Fibroblast of the aortic adventitia (primary cell): ENCODE measurements around the genes CHCHD1 and SAMD8.

GRCh38 chr10:72720798-72721579, 29.0 kb downstream of the MCU start:
- CAGE, long polyA plus RNA = no peak

DNA sequence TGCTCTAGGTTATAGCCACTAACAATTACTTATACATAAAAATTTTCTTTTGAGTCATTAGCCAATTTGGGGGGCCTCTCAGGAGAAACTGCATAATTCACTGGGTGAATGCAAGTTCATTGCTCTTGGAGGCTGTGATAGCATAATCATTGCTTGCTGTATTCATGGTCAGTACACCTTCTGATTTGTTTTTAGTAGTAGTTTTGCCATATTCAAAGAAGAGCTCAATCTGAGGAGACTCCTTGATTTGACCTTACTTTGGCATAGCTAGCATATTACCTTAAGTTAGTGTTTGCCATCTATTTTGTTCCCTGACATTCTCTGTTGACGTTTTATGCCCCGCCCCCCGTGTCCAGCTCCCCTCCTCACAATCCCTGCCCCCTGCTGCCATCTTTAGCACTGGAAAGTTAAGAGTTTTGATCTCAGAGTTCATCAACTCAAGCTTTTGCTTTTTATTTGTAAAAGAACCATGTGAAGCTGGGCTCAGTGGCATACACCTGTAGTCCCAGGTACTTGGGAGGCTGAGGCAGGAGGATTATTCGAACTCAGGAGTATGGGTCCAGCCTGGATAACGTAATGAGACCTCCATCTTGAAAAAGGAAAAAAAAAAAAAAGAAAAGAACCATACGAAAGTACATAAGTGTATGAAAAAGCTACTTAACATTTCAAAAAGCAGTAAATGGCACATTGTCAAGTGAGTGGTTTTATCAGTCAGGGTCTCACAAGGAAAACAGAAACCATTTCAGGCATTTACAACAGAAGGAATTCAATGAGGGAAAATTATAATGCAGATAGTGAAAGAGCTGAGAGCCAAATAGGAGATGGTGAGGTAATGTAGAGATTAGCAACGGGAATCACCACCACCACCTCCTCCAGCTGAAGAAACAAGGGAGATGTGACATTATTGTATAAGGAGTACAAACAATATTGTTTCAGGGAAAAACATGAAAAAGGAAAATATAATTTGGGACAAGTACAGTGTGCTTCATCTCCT, 64.8 kb downstream of the MCU start:
- CAGE, long polyA plus RNA = no peak

DNA sequence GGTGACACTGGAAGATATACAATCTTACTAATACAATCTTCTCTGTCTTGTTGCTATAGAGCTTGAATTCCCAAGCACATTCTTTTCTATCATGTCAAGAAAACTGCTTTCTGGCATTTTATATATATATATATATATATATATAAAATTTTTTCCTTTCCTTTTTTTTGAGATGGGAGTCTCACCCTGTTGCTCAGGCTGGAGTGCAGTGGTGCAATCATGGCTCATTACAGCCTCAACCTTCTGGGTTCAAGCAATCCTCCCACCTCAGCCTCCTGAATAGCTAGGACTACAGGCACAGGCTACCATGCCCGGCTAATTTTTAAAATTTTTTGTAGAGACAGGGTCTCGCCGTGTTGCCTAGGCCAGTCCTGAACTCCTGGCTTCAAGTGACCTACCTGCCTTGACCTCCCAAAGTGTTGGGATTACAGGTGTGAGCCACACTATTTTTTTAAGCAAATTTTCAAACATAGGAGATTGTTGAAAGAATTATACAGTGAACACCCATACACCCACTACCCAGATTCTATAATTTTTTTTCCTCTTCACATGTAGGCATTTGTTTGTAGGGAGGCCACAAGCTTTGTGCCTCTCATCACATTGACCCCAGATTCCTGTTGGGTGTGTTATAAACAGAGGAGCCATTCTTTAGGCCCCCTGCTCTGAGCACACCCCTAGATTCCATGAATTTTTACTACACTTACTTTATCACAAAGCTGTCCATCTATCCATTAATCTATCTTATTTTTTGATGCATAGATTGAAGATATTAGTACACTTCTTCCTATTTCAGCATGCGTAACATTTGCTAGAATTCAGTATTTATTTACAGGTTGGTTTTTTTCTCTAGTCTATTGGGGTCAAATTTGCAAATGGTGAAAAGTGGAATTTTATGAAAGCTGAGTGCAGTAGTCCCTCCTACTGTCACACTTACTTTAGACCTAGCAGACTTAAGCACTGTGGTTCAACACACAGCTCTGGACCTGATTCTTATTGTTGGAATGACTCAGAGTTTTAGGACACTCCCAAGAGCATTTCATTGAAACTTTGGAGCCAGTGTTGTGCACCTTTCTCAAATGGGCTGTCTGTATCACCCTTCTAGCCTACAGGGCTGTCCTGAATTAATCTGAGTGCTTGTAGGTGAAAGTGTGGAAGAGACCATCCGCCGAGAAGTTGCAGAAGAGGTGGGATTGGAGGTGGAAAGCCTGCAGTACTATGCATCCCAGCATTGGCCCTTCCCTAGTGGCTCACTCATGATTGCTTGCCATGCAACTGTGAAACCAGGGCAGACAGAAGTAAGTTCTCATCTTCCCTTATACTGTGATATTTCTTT, 15.7 kb downstream of the NUDT13 start:
- CAGE, long polyA plus RNA = no peak

DNA sequence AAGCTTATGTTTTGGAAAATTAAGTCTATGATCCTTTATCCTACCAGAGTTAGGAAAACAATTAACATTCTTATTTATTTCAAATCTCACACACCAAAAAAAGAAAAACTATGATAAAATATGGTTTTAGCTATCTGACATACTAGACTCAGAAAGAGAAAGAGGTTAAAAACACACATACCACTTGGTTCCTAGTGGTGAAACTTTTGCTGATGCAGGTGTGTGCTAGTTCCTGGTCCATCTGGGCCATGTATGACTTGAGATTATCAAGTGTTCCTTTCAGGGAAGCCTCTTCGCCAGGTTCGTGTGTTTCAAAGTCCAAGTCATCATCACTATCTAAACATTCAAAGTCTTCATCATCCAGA, 26.2 kb downstream of the NUDT13 start:
- CAGE, long polyA plus RNA = no peak

- CAGE, long polyA plus RNA = no peak
These were observed 1.5 kb downstream of the CFAP70 start for GRCh38 chr10:73357186-73357572.

GRCh38 chr10:73601388-73602095, 10.4 kb upstream of the USP54 start:
- CAGE, long polyA plus RNA = no peak

GRCh38 chr10:73624800-73625268, 16.4 kb downstream of the MYOZ1 start:
- CAGE, long polyA plus RNA = no peak

GRCh38 chr10:73650744-73651390, 5.0 kb downstream of the SYNPO2L start:
- CAGE, long polyA plus RNA = no peak

DNA sequence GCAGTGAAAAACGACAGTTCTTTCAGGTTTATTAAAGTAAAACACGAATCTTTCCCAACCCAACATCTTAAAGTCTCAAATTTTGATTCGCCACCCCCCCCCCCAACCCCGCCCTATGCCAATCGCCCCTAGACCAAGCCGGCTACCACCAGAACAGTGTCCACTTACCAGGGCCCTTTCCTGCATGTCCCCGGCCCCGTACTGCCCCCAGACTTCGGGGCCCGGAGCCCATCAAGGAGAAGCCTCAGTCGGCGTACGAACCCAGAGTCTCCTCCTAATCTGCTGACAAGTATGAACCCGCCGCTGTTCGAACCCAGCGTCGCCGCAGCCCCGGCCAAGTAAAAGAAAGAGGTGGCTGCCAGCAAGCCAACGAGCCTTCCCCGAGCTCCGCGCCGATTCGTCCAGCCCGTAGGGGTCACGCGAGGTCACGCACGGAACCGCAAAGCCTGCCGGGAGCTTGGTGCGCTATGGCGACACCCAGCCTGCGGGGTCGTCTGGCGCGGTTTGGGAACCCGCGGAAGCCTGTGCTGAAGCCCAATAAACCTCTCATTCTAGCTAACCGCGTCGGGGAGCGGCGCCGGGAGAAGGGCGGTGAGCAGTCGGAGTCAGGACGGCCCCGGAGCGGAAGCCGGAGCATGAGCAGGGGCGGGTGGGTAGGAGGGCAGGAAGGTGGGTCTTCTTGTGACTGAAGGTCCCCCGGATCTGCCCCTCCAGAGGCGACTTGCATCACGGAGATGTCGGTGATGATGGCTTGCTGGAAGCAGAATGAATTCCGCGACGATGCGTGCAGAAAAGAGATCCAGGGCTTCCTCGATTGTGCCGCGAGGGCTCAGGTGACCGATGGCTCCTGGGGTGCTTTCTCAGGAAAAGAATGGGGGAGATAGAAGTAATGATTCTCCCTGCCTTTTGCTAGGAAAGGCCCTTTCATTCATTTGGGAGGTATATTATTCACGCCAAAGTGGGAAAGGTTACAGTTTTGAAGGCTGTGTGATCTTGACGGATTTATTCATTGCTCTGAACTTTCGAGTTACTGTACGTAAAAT, at the start of gene CHCHD1:
TSS of gene CHCHD1 (plus strand) at position 440 of the 1,043 bp plus-strand sequence.
- CAGE, long polyA plus RNA = no peak

- CAGE, long polyA plus RNA = no peak
These were observed 8.3 kb upstream of the NDST2 start for GRCh38 chr10:73819514-73820321.

DNA sequence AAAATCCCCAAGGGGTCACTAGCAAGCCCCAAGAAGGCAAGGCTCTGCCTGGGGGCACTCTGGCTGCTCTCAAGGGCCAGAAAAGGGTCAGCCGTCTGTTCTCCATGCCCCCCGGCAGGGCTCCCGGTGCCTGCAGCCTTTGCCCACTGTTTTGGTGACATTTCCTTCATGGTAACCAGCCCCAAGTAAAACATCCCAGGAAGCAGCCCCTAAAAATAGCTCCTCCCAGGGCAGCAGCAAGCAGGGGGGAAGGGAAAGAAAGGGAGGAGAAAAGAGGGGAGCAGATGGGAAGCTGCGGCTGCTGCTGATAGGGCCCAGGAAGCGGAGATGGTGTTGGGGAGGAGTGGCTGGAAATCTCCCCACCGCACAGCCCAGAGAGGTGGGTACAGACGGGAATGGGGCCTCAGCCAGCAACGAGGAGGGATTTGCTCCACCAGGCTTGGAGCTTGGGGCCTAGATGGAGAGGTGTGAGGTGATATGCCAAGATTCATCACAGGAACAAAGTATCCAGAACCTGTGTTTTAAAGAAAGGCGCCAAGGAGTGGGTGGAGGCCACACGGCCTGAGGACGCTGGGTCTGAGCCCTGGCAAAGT, 7.0 kb downstream of the CAMK2G start:
- CAGE, long polyA plus RNA = no peak

- CAGE, long polyA plus RNA = no peak
These were observed 3.1 kb upstream of the PLAU start for GRCh38 chr10:73907816-73908332.

GRCh38 chr10:73920043-73920545, 9.2 kb downstream of the PLAU start:
- CAGE, long polyA plus RNA = no peak

DNA sequence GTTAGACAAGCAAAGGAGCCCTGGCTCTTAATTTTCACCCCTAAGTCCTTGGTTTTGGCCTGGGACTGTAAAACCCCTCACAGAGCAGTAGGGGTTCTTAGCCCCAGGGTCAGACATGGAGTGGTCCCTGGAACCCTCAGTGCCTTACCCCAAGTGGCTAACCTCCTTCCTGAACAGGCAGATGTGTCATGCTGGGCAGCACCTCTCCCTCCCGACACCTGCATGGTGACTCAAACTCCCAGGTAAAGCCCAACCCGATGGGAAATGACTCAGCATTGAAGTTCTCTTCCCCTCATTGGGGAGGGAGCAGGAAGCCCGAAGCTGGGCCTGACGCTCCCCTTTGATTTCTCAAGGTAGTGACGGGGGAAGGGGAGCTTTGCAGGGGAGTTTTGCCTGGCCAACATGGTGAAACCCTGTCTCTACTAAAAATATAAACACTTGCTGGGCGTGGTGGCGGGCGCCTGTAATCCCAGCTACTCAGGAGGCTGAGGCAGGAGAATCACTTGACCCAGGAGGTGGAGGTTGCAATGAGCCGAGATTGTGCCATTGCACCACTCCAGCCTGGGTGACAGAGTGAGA, 21.4 kb downstream of the PLAU start:
- CAGE, long polyA plus RNA = no peak

- CAGE, long polyA plus RNA = no peak
These were observed 4.9 kb upstream of the VCL start for GRCh38 chr10:73993003-73993515.

GRCh38 chr10:74176201-74177397, 25.6 kb downstream of the ADK start:
- CAGE, long polyA plus RNA = no peak

DNA sequence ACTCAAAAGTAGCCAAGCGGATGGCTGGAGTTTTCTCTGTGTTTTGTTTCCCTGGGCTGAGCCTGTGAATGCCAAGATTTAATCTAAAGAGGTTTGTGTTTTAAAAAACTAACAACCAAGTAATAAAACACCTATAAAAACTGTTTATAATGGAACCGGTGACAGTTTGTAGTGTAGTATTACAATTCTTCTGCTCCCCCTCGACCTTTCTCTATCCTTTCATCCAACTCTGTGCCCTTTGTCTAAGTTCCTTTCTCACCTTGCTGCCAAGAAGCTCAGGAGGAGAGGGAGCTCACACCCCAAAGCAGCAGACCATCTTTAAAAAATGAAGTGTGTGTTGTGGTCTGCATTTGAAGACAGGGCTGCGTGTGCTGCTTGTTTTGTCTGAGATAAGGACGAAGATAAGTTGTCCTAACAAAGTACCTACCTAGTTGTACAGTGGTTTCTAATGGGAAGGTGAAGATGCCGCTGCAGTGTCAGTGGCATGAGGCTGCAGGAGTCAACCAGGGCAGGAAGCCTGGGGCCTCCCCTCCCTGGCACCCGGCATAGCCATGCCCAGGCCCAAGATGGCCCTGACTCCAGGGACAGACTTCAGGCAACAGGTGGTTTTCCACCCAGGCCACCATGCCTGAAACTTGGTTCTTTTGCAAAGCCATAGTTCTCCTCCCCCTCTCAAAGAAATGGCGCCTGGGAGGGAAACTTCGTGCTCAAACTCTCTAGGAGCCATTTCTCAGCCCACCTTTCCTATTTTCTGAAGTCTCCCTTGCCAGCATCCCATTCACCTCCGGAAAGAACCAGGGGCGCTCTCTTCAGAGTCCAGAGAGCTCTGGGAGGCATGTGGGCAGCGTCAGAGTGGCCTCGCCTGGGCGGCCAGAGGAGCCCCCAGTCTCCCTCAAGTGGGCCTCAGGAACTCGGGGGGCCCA, 2.3 kb upstream of the KAT6B start:
- CAGE, long polyA plus RNA = no peak

GRCh38 chr10:75071118-75071469, 2.3 kb downstream of the DUSP29 start:
- CAGE, long polyA plus RNA = no peak

GRCh38 chr10:75111079-75111794, at the start of gene SAMD8:
Gene SAMD8, plus strand, starts transcription at chr10:75111656.
- CAGE, long polyA plus RNA = no peak

GRCh38 chr10:75295260-75295879, 59.6 kb upstream of the COMTD1 start:
- CAGE, long polyA plus RNA = no peak